Neural progenitor cell (in vitro differentiated cells): ENCODE data around the gene DPH2.

DNA sequence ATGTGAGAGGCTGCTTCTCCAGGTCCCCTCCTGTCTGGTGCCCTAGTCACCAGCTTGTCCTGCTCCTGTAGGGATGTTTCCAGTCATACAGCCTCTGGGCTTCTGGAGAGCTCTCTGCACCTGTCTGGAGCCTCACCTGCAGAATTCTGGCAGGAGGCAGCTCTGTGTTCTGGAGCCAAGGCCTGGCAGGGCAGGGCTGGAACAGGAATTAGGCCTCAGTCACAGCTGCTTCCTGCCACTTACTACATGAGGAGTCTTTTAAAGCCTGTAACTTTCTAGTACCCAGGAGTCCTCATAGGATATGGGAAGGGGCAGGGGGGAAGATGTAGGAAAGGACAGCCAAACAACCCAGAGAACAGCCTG, 31.5 kb upstream of the ARTN start:
- RAMPAGE, long total RNA: no peak

DNA sequence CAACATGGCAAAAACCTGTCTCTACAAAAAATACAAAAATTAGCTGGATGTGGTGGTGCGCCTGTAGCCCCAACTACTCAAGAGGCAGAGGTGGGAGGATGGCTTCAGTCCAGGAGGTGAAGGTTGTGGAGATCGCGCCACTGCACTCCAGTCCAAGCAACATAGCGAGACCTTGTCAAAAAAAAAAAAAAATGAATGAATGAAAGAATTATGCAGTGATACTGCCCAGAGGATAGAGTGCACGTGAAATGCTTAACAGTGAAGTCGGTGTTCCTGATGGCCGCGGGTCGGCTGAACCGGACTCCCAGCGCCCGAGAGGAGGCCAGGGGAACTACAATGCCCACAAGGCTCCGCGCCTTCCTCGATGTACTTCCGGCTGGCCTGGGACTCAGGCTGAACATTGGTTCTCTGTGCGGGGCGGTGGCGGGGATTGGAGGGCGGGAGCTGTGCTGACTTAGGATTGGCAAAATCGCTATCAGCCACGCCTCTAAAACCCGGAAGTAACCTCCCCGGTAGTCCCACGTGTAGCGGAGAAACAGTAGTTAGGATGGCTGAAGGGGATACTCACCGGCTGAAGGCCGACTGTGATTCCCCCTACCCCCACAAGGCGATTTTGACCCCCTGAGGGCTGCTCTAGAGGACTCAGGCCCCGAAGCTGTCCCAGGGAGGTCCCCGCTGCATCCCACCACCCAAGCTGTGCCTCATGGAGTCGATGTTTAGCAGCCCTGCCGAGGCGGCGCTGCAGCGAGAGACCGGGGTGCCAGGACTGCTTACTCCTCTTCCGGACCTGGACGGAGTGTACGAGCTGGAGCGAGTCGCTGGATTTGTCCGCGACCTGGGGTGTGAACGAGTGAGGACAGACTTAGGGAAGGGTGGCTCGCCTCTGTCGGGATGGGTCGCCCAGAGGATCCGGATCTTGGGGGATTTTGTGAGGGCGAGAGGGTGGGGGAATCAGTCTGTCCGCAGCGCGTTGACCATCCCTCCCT, at the start of gene DPH2:
DPH2 (plus strand) TSS at position 538 of the 986 bp plus-strand sequence.
- RAMPAGE, long total RNA: no peak

- RAMPAGE, long total RNA: no peak
Measured at GRCh38 chr1:44233205-44233644, 20.0 kb downstream of the DMAP1 start.

- RAMPAGE, long total RNA: no peak
Measured at GRCh38 chr1:44329850-44330809, 24.9 kb downstream of the ERI3 start.

- RAMPAGE, long total RNA: no peak
Measured at GRCh38 chr1:44338843-44339430, 16.1 kb downstream of the ERI3 start.

GRCh38 chr1:44422140-44422834, 17.2 kb downstream of the RNF220 start:
- RAMPAGE, long total RNA: no peak

- RAMPAGE, long total RNA: no peak
Measured at GRCh38 chr1:44485035-44485652, 80.1 kb downstream of the RNF220 start.

- RAMPAGE, long total RNA: no peak
Measured at GRCh38 chr1:44542652-44542882, 131.7 kb downstream of the TMEM53 start.

GRCh38 chr1:44649188-44650044, 24.9 kb downstream of the TMEM53 start:
- RAMPAGE, long total RNA: no peak

DNA sequence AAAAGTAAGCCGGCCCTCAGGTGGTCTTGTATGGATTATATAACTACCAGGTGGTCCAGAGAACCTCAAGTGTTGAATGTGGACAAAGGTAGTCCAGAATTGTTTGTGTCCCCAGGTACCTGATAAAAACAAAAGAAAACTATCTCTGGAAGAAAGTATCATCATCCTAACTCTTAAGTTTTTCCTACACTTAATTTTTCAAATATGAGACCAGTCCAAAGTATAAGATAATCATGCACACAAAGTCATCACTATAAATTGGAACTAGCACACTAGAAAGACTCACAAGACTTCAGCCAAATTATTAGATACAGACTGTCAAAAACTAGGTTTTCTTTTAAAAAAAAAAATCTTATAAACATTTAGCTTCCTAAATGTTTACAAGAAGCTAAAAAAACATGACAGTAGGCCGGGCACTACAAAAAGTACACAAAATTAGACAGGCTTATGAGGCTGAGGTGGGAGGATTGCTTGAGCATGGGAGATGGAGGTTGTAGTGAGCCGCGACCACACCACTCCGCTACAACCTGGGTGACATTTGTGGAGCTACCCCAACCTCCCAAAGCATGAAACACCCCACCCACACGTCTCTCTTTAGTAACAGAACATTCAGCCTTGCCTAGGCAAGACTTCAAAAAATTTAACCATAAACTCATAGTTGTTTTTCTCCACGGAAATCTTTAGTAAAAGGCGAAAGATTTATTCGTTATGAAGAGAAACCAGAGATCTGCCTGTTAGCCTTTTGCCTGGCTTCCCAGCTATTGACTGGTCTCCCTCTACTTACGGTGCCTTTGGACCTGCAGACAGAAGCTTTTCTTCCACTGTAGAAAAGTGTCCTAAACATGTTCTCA, 18.2 kb upstream of the KIF2C start:
- RAMPAGE, long total RNA: no peak

DNA sequence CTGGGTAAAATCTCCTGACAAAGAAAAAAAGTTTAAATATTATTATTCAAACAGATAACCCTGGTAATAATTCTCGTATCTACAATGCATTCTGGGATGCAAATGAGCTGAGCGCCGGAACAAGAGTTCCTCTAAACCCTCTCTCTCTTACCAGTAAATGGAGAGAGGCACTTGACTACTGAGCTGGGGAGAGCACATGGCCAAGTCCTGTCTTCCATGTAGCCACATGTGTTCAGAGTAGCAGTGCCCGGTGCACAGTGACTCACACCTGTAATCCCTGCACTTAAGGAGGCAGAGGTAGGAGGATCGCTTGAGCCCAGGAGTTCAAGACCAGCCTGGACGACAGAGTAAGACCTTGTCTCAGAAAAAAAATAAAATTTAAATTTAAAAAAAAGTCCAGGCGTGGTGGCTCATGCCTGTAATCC, 17.6 kb upstream of the KIF2C start:
- RAMPAGE, long total RNA: no peak

GRCh38 chr1:44810102-44811118, 2.1 kb downstream of the BTBD19 start:
- RAMPAGE, long total RNA: no peak

GRCh38 chr1:45000272-45000927, 10.7 kb downstream of the HECTD3 start:
- RAMPAGE, long total RNA: no peak

- RAMPAGE, long total RNA: no peak
Measured at GRCh38 chr1:45001268-45001784, 9.8 kb downstream of the HECTD3 start.

DNA sequence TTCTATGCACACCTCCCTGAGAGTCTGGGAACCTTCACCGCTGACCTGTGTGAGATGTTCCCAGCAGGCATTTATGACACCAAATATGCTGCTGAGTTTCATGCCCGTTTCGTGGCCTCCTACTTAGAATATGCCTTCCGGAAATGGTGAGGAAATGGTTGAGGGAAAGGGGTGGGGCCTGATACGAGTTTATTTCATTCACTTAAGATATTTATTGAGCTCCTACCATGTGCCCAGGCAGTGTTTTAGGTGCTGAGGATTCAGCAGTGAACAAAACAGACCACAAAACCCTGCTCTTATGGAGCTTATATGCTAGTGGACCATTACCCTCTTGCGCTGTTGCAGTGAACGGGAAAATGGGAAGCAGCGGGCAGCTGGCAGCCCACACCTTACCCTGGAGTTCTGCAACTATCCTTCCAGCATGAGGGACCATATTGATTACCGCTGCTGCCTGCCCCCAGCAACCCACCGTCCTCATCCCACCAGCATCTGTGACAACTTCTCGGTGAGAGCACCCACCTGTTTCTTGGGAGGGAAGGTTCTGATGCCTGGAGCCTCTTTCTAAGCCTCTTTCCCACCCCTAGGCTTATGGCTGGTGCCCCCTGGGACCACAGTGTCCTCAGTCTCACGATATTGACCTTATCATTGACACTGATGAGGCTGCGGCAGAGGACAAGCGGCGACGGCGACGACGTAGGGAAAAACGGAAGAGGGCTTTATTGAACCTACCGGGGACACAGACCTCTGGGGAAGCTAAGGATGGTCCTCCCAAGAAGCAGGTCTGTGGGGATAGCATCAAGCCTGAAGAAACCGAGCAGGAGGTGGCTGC, 2.7 kb downstream of the TOE1 start:
- RAMPAGE, long total RNA: no peak

GRCh38 chr1:45345736-45346318, 5.9 kb downstream of the TOE1 start:
- RAMPAGE, long total RNA: no peak

- RAMPAGE, long total RNA: no peak
Measured at GRCh38 chr1:45361040-45361487, 21.1 kb downstream of the TOE1 start.

DNA sequence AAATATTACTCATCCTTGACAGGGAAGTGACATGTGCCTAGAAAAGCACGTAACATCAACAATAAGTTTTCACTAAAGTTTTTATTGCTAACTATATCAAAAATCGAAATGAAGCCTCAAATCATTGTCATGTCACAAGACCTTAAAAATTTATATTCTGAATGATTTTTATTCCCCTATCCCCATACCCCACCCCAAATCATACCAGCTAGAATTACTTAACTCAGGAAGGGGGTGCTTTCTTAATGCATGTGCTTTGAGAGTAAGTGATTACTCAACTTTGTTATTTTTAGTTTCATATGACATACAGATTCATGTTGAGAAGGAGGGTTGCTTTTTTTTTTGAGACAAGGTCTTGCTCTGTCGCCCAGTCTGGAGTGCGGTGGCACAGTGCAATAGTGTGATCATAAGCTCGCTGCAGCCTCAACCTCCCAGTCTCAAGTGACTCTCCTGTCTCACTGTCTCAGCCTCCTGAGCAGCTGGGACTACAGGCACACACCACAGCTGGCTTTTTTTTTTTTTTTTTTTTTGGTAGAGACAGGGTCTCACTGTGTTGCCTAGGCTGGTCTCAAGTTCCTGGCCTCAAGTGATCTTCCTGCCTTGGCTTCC, 53.9 kb downstream of the TOE1 start:
- RAMPAGE, long total RNA: no peak

DNA sequence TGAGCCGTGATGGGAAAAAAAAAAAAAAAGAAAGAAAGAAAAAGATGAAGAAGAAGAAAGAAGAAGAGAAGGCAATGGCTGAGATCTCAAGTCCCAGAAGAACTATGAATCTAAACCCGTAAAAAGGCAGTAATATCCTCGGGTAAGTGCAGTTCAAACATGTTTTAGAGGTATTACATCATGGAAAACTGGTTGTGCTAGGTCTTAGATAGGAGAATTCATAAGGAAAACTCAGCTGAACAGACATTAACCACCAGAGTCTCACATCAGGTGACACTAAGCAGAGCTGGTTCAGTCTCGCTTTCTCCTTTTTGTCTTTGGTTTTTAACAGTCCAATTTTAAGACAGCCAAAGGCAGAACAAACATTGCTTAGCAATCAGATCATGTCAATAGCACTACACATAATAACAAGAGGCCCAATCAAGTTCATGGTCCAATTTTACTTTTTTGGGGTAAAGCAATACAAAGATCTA, 63.3 kb downstream of the TOE1 start:
- RAMPAGE, long total RNA: no peak

DNA sequence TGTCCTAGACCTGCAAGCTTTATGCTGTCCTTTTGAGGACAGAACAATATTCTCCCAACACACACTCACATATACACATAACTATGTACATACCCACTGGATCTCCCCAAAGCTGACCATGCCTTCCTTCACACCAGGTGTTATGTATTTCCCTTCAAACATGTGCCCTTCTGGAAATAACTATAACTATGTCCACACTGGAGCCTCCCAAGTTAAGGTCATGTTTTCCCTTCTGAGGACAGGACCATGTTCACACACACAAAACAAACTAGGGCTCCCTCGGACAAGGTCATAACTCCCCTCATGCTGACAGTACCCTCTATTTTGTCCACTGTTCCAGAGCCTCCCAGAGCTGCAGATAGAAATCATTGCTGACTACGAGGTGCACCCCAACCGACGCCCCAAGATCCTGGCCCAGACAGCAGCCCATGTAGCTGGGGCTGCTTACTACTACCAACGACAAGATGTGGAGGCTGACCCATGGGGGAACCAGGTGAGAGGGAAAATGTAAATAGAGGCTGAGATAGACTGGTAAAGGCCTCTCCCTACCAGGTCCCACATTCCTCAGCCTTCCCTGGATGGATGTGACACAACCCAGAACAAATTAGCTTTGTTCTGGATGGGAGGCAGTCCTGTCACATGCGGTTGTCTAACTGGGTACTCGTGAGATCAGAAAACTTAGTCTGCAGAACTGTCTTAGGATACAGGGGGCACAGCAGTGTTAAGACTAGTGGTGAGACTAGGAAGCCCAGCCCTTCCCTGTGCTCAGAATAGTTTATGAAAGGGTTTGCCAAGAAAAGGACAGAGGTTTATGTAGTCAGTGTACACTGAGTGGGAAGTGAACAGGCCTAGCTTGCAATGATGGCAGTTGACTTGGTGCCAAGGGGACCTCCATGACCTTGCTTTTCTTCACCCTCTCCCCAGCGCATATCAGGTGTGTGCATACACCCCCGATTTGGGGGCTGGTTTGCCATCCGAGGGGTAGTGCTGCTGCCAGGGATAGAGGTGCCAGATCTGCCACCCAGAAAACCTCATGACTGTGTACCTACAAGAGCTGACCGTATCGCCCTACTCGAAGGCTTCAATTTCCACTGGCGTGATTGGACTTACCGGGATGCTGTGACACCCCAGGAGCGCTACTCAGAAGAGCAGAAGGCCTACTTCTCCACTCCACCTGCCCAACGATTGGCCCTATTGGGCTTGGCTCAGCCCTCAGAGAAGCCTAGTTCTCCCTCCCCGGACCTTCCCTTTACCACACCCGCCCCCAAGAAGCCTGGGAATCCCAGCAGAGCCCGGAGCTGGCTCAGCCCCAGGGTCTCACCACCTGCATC, 8.2 kb downstream of the MMACHC start:
- RAMPAGE, long total RNA: no peak